ENCODE data around the genes MRPL9, CRNN, LCE4A, LCE7A, IVL, SPRR2D, S100A9 and S100A4.

- PRO-cap: no peak
Measured at GRCh38 chr1:151711248-151711685, 5.3 kb downstream of the CELF3 start.

GRCh38 chr1:151763293-151764171 is at the start of gene MRPL9:
MRPL9 (minus strand) TSS chr1:151763496.
- PRO-cap: bidirectional peak, plus-strand start at chr1:151763578, minus-strand start at chr1:151763496

DNA sequence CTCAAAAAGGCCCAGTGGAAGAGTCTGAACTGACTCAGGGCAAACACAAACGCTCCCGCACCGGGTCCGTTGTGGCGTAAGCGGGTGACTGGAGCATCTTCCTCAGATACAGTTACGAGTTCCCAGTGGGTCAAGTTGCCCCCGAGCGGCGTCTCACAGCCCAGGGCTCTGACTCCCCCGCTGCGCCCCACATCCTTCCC is 321 bp downstream of the TDRKH start:
- PRO-cap: no peak

DNA sequence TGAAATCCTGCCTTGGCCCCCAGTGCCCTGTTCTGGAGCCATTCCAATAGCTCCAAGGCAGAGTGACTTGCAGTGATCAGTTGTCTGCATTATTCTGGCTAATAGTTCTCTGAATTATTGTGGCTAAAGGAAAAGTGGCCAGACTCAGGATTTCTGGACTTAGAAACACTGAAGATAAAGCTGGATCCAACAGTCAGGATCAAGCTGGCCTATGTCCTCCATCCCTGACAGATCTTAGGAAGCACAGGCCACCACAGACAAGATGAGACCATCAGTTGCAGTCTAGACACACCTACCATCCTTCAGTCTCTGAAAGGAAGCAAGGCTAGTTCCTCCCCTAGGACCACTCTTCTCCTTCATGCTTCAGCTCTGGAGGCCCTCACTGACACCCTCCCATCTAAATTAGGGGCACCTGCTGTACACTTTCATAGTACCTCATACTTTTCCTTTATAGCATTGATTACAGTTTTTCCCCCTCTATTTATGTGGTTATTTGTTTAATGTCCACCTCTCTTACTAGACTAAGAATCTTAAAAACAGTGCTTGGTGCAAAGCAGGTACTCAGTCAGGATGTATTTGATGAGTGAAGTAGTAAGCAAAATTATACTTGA is 947 bp upstream of the C2CD4D start:
- PRO-cap: no peak

GRCh38 chr1:152035845-152036228 is 967 bp downstream of the S100A11 start:
- PRO-cap: no peak

- PRO-cap: no peak
Measured at GRCh38 chr1:152189750-152190189, 30.7 kb upstream of the RPTN start.

DNA sequence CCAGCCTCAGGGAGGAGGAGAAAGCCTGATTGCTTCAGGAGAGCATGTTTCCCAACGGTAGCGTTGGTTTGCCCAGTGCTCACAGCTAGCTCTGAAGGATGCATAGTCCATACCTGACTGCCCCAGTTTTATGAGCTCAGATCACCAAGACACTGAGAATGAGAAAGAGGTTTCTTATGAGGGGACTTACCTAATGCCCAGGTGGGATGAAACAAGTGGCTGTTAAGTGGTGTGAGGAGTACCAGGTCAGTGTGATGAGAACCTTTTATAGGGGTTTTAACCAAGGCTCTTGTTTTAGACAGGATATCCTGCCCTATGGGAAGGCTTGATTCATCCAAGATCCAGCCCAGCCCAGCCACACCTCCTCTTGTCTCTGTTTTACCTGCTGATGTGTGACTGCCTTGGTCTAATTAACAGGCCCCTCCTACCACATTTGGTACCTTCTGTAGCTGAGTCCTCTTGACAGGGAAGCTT is at the start of gene CRNN:
TSS of gene CRNN (minus strand) at position 240 of the 474 bp plus-strand sequence.
- PRO-cap: no peak

- PRO-cap: no peak
Measured at GRCh38 chr1:152707710-152708201, at the start of gene LCE4A. LCE4A (plus strand) TSS chr1:152708160.

DNA sequence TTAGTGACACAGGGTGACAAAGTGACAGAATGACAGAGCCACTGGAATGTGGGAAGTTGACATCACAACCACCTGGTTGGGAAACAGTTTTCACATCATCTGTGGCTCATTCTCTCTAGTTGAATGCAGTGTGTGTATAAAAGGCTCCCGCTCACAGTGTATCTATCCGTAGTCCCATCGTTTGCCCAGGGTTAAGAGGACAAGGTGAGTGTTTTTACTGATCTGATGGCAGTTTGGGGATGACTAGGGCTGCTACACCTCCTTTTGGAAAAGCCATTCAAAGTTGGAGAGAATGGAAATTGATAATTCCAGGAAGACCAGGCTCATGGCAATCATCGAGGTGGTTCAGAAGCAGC is at the start of gene LCE7A:
TSS of gene LCE7A (plus strand) at position 169 of the 356 bp plus-strand sequence.
- PRO-cap: no peak

DNA sequence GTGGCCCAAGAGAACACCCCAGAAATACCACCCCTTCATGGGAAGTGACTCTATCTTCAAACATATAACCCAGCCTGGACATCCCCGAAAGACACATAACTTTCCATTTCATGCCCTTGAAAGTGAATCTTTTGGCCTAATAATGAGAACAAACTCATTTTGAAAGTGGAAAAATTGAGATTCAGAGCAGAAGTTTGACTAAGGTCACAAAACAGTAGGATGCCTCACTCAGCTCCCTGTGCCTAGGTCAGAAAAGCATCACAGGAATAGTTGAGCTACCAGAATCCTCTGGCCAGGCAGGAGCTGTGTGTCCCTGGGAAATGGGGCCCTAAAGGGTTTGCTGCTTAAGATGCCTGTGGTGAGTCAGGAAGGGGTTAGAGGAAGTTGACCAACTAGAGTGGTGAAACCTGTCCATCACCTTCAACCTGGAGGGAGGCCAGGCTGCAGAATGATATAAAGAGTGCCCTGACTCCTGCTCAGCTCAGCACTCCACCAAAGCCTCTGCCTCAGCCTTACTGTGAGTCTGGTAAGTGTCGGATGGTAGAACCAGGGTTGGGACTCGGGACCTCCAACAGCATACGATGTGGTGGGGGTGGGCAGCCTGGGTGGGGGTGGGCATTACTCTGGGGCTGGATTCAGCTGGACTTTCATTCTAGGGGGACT is at the start of gene IVL:
TSS of gene IVL (plus strand) at position 483 of the 663 bp plus-strand sequence.
- PRO-cap: no peak

DNA sequence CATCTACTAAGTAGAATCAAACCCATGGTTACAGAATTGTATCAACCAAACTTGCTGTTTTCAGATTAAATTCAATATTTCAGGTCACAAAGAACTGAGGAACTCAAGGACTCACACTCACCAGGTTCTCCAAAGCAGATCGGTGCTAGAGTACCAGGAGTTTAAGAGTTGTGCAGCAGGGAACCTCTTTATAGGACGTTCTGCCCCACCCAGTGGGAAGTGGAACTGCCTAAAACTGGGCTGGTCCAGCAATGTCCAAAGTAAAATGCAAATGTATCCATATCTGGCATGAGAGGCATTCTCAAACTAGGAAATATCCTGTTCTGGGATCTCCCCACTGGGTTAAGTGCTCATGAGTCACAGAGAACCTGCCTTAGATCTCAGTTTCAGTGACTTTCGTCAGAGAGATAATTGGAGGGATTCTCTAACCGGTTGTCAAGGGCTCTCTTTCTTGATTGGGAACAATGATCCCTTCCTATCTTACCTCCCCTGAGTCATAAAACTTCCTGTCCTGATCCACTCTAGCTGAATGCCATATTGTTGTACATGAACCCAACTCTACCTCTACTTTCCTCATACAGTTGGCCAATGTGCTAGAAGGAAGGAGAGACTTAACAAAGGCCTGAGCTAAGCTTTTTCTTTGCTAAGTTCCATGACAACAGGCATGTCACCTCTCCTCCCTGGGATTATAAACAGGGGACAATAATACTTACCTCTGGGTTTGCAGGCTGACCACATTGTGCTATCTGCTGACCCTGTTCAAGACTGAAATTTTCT is at the start of gene SPRR2D:
TSS of gene SPRR2D (minus strand) at position 164 of the 777 bp plus-strand sequence.
- PRO-cap: no peak

- PRO-cap: no peak
Measured at GRCh38 chr1:153357545-153358580, at the start of gene S100A9. S100A9 (plus strand) TSS chr1:153357854.

DNA sequence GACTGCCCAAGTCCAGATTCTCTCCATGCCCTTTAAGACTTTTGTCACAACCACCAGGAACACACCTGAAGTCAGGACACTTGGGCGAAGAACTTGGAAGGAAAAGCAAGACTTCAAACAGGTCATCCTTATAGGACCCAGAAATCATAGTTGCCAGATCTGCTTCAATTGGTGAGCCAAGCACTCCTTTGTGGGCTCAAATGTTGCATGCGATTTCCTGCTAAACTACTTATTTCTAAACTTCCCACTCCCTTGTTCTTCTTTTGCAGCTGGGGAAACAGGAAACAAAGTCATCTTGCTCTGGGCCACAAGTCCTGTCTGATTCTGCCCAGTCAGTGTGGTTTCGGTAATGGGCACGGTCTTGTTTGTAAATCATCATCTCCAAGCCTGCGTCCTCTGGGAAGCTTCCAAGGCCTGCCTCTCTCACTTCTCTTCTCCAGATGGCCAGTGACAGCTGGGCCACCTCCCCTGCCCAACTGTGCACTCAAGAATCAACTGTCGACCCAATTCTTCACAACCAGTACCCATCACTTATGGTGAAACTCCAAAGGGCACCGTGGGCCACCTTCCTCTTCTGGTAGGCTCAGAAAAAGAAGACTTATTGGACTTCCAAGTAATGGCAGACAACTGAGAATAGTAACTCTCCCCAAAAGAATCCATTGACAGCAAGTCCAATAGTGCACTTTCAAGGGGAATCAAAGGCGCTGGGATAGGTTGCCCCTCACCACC is 4.3 kb downstream of the S100A8 start:
- PRO-cap: no peak

DNA sequence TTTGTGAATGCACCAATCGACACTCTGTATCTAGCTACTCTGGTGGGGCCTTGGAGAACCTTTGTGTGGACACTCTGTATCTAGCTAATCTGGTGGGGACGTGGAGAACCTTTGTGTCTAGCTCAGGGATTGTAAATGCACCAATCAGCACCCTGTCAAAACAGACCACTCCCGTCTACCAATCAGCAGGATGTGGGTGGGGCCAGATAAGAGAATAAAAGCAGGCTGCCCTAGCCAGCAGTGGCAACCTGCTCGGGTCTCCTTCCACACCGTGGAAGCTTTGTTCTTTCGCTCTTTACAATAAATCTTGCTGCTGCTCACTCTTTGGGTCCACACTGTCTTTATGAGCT is 13.5 kb downstream of the S100A6 start:
- PRO-cap: no peak

GRCh38 chr1:153536712-153537165 is 948 bp upstream of the S100A6 start:
- PRO-cap: no peak

DNA sequence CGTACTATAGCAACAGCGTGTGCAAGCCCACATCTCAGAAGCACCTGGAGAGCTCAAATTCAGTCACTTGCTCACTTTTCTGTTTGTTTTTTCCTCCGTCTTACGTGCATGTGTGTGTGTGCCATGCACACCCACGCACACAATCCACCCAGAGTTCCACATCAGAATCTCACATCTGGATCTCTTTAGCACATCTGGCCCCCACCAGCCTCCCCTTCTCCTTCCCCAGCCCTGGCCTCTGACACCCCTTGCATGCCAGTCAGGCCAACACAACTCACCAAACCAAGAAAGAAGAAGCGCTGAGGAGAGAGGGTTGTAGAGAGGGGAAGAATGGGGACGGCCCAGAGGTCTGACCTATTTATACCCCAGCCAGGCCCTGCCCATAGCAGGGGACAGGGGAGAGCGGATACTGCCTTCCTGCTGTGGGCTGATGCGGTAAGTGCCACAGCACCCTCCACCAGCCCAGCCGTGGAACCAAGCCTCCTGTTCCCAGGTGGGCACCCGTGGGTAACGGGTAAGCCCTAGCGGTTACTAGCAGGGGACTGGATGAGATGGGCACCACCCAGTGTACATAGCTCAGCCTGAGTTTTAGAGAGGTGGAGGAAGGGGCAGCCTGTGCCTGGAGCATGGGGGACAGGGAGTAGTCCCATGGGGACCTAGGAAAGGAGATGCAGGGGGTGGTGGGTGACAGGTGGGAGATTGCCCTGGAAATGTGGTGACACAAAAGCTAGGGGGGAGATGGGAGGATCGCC is at the start of gene S100A4:
TSS of gene S100A4 (minus strand) at position 332 of the 752 bp plus-strand sequence.
- PRO-cap: unidirectional peak, minus-strand start at position 332 of the sequence

DNA sequence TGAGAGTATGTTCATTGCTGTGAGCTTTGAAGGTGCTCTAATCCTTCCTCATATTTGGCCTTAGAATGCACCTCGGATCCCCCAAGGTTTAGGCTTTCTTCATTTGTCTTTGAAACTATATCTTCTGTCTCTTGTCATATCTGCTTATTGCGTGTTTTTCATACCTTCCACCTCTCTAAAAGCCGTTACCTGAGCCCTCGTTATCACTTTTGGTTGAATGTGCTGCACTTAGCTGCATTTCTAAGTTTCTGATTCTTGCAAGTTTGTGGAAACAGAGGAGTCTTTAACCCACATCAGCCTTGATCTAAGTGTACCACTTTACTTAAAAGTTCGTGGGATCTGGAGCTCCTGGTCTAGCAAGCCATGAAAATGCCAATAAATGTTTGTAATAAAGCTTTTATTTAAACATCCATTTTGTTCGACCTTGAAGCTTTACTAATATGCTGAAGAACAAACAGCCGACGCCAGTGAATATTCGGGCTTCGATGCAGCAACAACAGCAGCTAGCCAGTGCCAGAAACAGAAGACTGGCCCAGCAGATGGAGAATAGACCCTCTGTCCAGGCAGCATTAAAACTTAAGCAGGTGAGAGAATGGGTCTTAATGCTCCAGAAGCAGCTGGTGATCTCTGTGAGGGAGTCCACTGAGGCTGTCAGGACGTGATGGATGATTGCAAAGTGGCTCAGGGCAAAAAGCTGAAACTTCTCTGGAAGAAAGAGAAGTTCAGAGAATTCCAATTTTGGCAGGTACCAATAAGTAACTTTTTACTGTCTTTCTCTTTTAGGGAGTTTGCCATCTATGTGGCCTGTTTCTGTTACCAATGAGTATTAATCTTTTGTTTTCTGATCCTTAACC is 4.2 kb downstream of the CHTOP start:
- PRO-cap: no peak

DNA sequence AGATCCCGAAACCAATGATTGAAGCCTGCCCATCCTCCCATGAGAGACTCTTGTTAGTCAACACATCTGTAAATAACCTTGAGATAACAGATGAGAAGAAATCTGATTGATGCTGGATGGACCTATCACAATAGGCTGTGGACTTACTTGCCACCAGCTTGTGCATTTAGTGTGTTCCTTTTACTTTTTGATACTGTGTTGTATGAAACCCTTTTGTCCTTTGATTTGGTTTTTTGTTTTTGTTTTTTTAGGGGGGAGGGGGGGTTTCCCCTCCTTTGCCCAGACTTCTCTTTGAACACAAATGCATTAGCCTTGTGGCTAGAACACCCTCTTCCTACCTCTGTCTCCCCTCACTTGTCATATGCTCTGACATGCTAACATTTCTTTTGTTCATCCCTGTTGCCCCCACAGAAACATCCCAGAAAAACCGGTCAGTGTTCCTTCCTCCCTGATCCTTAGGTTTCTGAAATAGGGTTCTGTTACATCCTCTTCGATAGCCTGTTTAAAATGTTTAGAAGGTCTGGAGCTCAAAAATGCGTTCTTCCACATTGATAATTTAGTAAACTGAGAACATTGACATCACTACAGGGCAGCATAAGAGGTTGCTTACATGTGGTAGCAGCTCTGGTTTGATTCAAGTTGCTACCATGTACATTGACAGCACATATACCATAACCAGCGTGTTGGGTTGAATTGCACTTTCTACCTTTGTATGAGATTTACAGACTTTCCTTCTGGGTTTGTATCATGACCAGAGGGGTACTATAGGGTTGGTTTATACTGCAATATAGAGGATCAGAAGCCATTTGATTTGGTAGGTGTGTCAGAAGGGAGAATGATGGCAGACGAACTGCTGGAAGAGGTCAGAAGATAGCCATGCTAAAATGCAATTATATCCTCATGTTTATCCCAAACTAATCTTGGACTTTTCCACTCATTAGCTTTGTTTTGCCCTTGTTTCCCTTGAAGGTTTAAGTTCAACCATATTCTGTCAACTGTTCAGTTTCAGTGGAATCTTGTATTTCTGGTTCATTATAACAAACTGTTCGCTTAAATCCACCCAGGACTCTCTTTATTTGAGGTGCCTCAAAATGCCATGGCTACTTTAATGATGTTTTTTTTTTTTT is 11.7 kb downstream of the CHTOP start:
- PRO-cap: no peak

DNA sequence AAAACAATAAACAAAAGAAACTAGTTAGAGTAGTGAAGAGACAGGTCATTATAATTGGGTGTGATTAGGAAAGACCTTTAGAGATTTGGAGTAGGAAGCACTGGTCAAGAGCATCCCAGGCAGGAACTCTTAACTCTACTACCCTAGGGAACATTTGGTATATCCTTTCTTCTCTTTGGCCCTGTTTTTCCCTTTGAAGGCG is 3.2 kb downstream of the INTS3 start:
- PRO-cap: no peak

GRCh38 chr1:153944957-153945722 is 1.4 kb downstream of the DENND4B start:
- PRO-cap: no peak

Data from neural crest cell (in vitro differentiated cells).